AG04449 (cell line): ENCODE measurements around a stretch of chr10.

GRCh38 chr10:34528200-34528915 is 286.7 kb downstream of the PARD3 start:
- RRBS: no CpG with 5 or more reads among the region's 6 CpGs

DNA sequence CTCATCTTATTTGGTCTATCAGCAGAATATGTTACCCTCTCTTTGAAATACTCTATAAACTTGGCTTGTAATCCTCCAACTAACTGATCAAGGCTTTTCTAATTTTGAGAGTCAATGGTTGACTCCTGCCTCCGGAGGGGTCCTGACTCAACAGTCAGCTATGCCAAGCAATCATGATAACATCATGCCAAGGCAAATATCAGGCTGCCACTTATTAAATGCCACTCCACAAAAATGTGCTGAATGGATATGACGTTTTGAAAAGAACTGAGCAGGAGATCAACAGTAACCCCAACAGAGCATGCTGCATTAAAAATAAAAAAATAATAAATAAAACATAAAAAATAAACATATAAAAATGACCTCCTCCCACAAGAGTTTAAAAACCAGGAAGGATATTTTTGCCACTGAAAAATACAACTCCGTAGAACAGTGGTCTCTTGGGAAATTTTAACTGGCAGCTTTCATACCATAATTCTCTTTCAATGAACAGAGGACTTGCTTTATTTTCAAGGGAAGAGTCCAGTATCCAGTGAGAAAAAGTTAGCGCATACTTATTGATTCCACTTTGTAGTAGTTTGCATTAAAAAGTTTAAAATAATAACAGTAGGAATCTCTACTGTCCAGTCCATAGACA is 116.0 kb downstream of the PARD3 start:
- RRBS: no CpG with 5 or more reads among the region's 4 CpGs

GRCh38 chr10:34750813-34751326 is 64.2 kb downstream of the PARD3 start:
- RRBS: no CpG with 5 or more reads among the region's 7 CpGs

- RRBS: no CpG with 5 or more reads among the region's 2 CpGs
Observed at GRCh38 chr10:34789777-34790191, 25.3 kb downstream of the PARD3 start.

- RRBS: no CpG with 5 or more reads among the region's 5 CpGs
Observed at GRCh38 chr10:34801023-34801445, 14.1 kb downstream of the PARD3 start.

- RRBS: 2% methylated on average over 59 of the region's 104 CpGs
Observed at GRCh38 chr10:34814501-34815218, 436 bp downstream of the PARD3 start.

GRCh38 chr10:35140502-35141269 is 14.0 kb downstream of the CREM start:
- RRBS: no CpG with 5 or more reads among the region's 4 CpGs

- RRBS: no CpG with 5 or more reads among the region's 8 CpGs
Observed at GRCh38 chr10:35246747-35247239, 89.5 kb upstream of the CCNY start.

DNA sequence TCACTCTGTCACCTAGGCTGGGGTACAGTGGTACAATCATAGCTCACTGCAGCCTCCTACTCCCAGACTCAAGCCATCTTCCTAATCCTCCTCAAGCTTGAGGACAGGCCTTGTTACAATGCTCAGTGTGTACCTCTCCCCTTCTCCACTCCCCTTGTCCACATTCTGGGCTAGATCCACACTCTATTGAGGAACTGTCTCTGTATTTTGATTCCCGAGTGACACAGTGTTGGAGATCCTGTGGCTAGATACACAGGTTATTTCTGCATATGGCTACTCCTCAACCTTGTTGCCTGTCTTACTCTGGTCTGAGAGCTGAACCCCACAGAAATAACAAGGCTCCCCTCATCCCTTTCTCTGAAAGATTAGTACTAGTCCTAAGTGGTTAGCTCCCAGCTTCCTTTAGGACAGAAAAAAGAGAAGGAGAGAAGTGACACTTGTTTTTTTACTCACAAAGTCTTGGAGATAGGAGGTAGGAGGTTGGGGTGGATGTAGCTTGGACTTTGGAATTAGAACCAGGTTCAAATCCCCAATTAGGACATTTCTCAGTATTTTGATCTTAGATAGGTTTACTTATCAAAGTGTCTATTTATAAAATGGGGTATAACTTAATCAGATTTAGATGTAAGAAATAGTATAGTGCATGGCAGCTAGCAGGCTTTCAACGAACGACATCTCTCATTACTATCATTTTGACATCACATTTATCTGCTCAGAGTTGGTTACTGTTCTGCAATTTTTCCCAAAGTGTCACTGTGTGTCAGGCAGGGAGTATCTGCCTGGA is 3.0 kb upstream of the CCNY start:
- RRBS: no CpG with 5 or more reads among the region's 3 CpGs

DNA sequence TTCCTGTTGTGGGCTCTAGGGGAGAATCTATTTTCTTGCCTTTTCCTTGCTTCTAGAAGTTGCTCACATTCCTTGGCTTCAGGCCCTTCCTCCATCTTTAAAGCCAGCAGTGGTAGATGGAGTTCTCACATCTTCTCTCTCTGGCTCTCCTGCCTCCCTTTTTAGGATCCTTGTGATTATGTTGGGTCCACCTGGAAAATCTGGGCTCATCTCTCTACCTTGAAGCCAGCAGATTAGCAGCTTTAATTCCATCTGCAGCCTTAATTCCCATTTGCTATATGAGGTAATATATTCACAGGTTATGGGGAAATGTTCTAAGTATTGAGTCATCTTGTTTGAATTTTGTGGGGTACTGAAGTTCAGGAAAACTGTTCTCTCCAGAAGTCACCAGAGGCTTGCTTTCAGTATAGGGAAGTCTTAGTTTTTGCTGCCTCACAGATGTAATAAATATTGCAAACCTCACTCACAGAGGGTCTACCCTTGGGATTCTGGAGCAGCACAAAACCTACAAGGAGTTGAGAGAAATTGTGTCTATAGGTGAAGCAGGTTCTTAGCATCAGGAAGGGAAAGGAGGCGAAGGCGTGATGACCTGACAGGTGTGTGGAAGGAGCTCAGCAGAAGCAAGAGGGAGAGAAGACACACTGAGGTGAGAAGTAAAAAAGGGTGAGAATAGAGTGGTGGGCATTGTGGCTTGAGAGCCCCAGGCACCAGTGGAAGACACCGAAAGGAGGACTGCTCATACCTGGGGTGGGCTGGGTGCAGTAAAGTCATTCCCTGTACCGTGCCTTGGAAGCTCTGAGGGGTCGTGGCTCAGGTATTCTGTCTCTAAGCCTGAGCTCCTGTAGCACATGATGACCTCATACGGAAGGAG is 39.2 kb downstream of the CCNY start:
- RRBS: no CpG with 5 or more reads among the region's 6 CpGs

DNA sequence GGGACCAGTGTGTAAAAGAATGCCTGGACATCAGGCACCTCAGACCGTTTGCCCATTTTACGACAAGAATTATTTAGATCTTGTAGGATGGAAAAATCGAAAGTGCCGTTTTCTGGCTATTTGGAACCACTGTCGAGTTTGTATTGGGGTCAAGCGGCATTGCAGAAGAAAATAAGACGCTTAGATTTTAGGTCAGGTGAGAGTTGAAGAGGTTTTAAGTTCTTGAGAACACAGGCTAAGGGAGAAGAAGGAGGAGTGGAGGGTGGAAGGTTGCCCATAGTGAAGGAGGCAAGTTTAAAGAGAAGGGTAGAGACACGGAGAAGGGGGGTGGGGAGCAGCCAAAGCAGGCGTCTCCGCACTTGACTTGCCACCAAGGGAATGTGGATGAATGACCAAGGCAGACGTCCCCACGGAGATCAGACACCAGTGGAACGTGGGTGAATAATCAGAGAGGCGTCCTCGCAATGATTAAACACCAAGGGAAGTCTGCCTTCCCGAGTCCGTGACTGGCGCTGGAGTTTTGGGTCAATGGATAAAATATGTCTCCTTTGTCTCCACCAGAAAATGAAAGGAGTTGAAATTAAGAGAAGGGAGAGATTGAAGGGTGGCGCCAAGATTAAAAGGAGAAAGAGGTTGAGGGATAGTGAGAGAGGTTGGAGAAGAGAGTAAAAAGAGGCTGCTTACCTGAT is 71.3 kb downstream of the CCNY start:
- RRBS: no CpG with 5 or more reads among the region's 19 CpGs

- RRBS: no CpG with 5 or more reads among the region's 4 CpGs
Observed at GRCh38 chr10:35445949-35446156, 109.5 kb downstream of the CCNY start.

DNA sequence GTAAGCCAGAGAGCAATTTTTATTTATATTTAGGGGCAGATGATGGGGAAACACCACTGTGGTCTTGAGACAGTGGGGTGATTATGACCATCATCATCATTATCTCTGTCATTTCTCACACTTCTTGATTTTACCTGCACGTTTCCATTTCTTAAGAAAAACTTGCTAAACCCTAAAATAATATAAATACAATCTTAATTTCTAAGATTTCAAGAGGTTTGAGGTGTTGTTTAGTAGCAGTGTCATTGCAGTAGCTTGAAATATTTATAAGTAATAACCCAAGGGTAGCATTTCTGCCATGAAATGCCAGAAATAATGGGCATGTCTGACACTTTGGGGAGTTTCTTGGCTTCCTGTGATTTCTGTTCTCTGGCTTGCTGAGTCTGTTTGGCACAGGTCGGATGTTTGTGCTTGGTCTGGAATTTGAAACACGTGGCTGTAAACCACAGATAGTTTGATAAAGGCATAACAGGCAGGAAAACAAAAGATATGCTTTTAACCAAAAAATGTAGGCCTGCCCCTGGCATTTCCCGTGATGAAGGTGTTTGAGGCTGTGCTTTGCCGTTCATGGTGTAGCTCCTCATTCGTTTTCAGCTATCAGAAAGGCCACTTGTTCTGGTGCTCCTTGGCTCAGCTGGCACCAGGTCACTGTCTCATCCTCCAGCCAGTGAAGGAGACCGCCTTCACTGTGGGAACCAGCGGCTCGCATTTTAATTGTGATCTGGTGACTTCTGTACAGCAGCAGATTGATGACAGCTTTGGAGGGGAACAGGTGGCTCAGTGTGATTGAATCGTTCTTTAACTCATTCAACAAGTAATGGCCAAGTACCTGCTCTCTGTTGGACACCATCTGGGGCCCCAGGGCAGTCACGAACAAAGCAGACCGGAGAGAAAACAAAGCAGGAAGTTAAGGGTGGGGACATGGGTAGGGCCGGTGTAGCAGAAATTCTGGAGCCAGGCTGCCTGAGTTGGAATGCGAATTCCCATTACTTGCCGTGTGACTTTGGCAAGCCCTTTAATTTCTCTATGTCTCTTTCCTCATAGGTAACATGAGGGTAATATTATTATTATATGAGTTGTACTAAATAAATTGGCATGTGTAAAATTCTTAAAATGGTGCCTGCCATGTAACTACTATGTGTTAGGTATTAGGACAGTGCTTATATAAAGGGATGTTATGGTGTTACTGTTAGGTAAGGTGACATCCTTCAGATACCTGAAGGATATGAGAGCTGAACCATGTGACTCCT is 111.5 kb downstream of the CCNY start:
- RRBS: no CpG with 5 or more reads among the region's 15 CpGs

DNA sequence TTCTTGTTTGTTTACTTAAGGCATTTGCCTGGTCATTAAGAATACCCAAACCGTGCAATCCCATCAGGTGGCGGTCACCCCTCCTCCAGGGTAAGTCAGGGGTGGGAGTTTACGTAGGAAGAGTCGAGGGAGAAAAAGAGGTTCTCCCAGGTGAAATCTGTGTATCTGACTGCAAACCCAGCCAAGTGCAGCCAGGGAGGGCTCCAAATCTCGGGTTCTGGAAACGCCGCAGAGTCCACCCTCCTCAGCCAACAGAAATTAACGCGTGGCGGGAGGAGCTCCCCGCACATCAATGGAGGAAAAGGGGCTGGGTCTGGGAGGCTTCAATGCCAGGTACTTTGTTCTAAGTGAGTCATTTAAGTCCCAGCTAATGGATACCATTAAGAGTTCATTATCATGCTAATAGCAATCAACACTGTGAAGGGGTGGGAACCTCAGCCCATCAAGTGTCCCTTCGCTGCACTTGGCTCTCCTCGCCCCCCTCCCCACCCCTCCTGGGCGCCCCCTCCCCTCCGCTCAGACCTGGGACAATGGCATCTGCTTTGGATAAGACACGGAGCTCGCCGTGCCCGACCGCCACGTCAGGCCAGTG is 3.2 kb downstream of the FZD8 start:
- RRBS: no CpG with 5 or more reads among the region's 21 CpGs

DNA sequence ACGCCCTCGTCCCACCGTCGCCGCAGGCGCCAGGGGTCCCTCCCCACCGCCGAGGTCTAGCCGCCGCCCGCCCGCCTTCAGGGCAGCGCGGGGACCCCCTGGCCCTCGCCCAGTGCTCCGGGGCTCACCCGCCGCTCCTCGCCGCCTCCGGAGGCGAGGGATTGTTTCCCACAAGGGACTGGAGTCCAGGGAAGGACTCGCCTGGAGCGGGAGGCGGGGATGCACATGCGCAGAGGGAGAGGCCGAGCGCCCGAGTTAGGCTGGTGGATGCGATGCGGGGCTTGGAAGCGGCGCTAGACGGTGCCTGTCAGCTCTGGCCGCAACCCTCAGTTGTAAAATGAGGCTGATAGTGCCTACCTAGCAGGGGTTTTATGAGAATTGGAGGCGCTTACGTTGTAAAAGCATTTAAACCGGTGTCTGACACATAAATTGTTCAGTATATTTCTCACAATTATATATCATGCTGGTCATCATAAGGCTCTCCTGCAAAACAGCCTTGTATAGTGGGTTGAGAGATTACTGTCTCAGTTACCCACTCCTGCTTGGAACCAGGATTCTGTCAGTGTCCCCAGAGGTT is 555 bp upstream of the ZNF248 start:
- RRBS: no CpG with 5 or more reads among the region's 38 CpGs

- RRBS: 40% methylated on average over 1 of the region's 15 CpGs
Observed at GRCh38 chr10:38157100-38157718, 63.1 kb downstream of the ZNF37A start.

GRCh38 chr10:38402414-38403636 is 308.7 kb downstream of the ZNF37A start:
- RRBS: 4% methylated on average over 5 of the region's 117 CpGs

- RRBS: 28% methylated on average over 11 of the region's 80 CpGs
Observed at GRCh38 chr10:42242150-42242761, 396.1 kb downstream of the ZNF33B start.

DNA sequence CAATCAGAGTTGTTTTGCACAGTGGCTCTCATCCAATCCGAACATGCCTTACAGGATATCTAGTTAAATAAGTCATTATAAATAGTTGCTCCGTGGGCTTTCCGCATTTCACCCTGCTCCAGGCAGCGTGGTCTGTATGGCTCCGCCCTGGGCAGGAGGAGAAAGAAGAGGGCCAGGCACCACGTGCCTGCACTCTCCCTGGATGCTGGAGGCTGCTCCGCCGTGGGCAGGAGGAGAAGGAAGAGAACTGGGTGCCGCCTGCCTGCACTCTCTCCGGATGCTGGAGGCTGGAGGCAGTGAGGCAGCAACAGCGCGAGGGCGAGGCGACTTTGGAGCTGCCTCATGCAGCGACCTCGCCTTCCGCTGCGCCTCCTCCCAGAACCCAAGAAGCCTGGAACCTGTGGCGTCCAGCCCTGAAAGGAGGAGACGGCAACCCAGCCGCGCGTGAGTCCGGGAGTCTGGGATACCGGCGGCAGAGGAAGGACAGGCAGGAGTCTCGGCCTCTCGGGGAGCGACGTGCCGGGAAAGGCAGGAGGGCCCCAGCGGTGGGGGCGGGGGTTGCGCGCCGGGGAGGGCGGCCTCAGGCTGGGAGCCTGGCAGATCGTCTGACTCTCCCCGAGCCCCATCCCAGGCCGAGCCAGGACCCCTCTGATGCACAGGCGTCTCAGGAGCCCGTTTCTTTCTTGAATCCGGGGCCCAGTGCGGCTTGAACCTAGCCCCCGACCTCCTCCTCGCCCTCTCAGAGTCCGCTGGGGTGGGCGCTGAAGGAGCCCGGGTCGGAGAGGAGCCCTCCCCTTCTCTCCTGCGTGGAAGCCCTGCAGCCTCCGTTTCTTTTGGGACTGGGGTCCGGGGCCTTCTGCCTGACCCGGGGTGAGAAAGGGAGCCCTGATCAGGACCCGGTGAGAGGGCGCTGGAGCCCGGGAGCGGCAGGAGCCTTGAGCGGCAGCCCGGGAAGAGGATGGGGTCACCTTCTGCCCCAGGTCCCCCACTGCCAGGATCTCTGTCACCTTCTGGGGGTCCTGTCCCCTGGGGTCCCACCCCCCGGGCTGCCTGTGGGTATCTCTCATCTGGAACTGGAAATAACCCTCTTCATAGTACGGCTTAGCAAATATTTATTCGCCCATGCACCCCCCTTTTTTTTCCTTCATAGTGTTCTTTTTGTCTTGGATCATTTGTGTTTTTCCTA is 162.5 kb downstream of the ZNF33B start:
- RRBS: 10% methylated on average over 13 of the region's 63 CpGs

DNA sequence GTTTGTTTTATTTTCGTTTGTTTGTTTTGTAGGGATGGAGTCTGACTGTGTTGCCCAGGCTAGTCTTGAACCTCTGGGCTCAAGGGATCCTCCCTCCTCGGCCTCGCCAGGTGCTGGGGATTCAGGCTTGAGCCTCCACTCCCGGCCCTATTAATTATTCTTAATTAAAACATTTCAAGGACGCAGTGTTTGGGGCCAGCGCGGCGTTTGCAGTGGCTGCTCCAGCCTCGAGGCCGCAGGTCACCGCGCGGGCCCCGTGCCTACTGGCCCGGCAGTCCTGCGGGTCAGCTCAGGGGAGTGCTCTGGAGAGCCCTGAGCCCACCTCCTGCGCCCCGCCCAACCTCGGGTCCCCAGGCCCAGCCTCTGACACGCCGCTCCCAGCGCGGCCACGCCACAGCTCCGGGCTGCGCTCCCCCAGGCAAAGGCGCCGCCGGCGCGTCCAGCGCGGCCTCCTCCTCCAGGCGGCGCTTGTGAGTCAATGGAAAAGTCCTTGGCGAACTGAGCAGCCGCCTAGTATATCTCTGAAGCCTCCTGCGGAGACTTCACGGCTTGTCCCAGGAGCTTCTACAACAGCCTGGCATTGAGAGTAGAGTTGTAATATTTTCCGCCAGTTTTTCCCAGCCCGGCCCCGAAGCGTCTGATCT is 29.6 kb upstream of the BMS1 start:
- RRBS: no CpG with 5 or more reads among the region's 43 CpGs